Skin of body (tissue), 2 donors: ENCODE measurements around the gene SOD3.

DNA sequence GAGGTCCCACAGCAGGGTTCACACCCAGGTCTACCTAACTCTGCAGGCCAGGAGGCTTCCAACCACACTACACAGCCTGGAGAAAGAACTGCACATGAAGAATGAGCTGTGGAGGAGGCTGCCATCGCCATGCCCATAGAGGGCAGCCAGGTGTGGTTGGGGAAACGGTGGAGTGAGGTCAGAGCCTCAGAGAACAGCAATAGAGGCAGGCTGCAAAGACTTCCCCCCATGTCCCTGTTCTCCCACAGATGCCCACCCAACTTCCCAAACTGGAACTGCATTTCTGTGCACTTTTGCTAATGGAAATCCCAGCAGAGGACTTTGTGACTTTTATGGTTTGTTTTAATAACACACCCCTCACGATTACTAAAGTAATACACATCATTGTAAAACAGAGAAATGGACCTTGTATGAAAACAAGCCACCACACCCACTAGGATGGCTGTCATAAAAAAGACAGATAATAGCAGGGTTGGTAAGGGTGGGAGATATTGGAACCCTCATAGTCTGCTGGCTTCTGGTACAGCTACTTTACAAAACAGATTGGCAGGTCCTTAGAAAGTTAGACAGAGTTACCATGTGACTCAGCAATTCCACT is 59.0 kb upstream of the PROM1 start:
- RAMPAGE, long total RNA = no peak

GRCh38 chr4:17232549-17233247 is 279.2 kb downstream of the QDPR start:
- RAMPAGE, long total RNA = no peak

DNA sequence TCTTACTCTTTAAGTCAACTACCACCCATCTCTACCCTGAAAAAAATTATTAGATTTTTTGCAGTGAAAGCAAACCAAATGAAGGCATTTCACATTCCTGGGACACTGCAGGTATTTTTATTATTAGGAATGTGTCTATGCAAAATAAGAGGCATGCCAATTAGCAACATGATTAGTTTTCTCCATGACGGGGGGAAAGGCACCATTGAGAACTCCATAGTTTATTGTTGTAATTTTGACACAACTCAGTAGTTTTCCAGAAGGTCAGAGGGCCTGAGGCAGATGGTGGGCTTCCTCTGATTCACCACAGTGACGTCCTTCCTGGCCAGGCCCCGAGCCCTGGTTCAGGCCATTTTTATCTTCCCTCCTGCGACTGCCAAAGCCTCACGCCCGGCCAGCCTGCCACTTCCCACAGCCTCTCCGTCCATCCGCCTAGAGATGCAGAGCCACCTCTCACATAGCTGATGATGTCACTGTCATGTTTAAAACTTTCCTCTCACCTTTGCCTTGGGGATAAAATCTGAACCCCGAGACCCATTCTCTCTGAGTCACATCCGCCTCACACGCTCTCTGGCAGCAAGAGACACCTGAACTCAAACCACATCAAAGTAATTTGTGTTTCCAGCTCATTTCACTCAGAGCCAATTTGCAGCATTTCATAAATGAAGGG is 175.5 kb downstream of the QDPR start:
- RAMPAGE, long total RNA = no peak

DNA sequence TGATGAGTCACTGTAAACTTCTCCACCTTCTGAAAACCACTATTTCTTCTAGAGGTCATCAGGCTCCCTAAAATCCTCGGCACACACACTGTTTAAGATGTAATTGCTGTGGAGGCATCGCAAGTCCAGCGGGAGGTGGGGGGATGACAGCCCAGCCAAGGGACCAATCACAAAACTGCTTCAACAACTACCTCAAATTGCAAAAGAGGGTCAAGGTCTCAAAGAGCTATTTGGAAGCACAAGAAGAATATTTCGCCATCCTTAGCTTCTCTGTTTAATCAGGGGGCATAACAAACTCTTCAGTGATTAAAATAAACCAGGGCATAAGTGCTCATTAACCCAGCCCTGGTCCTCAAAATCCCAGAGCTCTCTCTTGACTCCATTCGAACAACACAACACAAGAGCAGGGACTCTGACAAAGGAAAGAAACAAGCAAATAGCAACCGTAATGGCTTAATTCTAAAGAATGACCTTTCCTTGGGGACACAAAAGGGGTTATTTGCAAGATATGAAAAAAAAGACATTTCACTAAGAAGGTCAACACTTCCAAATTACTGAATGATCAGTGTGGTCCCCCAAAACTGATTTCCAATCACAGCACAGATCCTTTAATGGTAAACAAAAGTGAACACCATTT is 13.7 kb downstream of the QDPR start:
- RAMPAGE, long total RNA = no peak

- RAMPAGE, long total RNA = no peak
These were observed 389.8 kb downstream of the PACRGL start for GRCh38 chr4:21089918-21090614.

GRCh38 chr4:21121956-21122395 is 421.7 kb downstream of the PACRGL start:
- RAMPAGE, long total RNA = no peak

DNA sequence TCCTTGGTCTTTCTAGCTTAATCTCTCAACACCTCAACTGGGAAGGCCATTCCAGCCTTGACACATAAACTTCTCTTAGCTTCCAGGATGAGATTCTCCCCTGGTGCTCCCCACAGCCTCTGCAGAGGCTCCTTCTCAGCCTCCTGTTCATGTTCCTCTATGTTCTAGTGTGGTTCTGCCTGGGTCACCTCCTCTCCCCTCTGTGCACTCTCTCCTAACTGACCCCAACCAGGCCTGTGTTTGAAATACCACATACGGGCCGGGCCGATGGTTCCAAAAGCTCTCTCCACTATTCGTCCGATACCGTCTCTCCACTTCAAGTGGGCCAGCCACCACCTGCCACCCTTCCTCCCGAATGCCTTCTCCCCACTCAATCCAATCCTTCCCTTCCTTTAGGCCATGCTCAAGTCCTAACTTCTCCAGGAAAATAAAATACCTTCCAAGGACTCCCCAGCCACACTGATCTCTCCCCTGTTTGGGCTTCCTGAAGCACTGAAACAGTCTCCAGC is 5.5 kb downstream of the ADGRA3 start:
- RAMPAGE, long total RNA = no peak

GRCh38 chr4:22634497-22634989 is 118.7 kb upstream of the ADGRA3 start:
- RAMPAGE, long total RNA = no peak

- RAMPAGE, long total RNA = no peak
These were observed 11.8 kb downstream of the PPARGC1A start for GRCh38 chr4:23877572-23878977.

GRCh38 chr4:23903888-23904673 is 14.2 kb upstream of the PPARGC1A start:
- RAMPAGE, long total RNA = no peak

GRCh38 chr4:24007873-24008382 is 118.1 kb upstream of the PPARGC1A start:
- RAMPAGE, long total RNA = no peak

GRCh38 chr4:24057939-24058556 is 168.2 kb upstream of the PPARGC1A start:
- RAMPAGE, long total RNA = no peak

DNA sequence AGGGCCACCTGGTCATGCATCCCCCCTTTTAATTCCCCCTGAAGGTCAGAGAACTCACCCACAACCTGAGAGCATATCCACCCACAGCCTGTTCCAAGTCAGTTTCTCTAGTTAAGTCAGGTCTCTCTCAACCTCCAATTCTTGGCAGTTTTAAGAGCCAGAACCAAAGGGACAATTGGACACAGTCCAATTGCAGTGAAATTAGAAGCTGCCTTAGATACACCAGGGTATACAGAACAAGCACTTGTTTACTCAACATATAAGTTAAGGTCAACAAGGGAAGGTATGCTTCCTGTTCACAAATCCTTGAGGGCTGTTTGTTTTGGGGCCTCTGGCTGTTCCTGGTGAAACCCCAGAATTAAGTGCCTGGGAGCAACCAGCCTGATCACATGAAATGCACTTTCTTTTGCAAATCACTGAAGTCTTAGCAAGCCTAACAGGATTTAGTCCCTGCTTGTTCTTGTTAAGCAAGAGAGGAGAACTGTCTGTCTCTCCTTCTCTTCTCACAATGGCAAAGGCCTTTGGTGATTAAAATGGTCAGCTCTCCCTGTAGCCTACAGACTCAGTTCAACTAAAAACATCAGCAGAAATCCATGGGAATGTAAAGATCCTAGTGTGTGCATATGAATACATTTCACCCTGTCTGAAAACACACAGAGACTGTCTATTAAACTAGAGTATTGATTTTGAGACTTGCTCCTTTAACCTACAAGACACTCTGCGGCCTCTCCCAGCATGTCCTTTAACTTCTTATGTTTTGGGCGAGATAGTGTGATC is 248.5 kb upstream of the PPARGC1A start:
- RAMPAGE, long total RNA = no peak

DNA sequence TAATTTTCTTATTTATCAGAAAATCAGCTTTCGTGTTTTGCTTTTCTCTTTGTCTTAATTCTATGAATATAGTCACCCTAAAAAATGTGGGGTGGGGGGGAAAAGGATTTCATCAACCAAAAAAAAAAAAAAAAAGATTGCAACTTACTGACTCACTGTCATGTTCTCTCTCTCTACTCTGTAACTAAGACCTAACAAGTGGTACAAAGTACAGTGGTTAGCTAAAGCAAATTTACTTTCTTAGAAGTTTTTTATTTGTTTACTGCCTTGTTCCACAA is 271.9 kb downstream of the DHX15 start:
- RAMPAGE, long total RNA = no peak

DNA sequence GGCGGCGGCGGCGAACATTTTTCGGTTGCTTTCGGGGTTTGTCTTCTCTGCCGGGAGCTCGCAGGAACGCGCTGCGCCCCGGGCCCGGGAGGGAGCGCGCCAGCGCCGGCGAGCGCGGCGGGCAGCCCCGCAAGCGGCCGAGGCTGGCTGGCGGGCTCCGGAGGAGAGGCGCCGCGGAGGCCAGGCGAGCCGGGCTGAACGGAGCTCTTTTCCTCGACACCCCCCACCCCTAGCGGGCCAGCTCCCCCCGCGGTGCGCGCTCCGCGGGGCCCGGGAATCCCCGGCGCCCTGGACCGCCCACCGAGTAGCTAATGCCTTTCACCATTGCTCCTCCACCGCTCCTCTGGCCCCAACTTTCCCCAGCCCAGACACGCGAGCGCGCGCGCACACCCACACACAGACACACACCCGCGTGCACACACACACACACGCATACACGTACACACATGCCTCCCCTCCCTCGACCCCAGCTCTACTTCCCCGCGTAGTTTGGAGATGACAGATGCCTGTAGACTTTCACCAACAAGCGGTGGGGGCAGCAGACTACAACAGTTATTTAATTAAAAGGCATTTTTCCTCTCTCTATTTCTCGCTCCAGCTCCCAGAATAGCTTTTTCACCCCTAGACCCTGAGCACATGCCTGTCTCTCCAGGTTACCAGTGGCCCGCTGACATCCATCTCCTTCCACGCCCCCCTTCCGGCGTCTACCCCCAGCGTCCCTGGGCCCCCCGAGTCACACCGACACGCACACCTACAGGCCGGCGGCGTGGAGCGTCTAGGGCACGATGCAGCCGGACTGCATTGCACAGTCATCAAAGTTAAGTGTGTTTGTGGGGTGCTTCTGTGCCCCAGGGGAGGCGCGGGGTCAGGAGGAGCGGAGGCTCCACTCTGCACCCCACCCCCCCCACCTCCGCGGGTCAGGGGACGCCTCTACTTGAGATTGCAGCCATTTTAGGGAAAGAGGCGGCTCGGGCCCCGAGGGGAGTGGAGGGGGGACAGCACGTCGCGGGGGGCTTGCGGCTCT is 113.1 kb downstream of the DHX15 start:
- RAMPAGE, long total RNA = no peak

DNA sequence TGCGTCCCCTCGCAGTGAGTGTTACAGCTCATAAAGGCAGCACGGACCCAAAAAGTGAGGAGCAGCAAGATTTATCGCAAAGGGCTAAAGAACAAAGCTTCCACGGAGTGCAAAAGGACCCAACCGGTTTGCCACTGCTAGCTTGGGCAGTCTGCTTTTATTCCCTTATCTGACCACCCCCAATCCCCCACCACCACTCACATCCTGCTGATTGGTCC is 14.3 kb upstream of the DHX15 start:
- RAMPAGE, long total RNA = no peak

DNA sequence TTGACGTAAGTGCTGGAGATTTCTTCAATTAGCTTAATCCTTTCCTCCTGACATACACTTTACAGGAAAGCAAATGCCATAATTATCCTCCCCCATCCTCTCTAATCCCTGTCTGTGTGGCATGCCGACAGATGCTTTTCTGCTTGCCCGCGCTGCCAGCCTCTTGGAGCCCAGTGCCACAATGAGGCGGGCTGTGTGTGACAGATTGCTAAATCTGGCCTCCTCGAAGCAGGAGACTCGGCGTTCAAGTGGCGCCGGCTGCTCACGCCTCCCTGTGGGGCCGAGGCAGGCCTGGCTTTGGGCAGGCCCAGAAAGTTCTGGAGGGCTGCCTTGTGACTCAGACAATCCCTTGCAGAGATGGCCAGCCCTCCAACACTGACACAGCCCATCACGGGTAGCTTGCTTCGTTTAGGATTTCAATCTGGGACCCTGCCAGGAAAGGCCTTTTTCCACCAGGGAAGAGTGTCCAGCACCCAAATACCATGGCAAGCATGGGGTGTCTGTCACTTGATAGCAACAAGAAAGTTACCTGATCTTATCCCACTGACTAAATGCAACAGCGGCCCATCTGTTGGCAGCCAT is 64.8 kb upstream of the SOD3 start:
- RAMPAGE, long total RNA = no peak

DNA sequence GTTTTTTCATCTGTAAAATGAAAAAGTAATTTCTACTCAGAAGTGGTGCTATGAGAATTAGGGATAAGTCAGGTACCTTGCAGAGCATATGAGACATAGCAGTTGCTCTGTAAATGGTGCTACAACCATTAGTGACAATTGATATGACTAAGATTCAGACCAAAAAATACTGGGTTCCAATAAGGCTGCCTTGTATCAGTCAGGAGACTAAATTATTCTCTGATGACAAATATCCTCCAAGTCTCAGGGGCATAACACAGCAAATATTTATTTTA is 42.1 kb upstream of the SOD3 start:
- RAMPAGE, long total RNA = no peak

GRCh38 chr4:24795262-24796029 is at the start of gene SOD3:
Gene SOD3 (plus strand): TSS chr4:24795573.
- RAMPAGE, long total RNA = no peak

DNA sequence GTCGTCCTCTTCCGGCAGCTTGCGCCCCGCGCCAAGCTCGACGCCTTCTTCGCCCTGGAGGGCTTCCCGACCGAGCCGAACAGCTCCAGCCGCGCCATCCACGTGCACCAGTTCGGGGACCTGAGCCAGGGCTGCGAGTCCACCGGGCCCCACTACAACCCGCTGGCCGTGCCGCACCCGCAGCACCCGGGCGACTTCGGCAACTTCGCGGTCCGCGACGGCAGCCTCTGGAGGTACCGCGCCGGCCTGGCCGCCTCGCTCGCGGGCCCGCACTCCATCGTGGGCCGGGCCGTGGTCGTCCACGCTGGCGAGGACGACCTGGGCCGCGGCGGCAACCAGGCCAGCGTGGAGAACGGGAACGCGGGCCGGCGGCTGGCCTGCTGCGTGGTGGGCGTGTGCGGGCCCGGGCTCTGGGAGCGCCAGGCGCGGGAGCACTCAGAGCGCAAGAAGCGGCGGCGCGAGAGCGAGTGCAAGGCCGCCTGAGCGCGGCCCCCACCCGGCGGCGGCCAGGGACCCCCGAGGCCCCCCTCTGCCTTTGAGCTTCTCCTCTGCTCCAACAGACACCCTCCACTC is 4.5 kb downstream of the SOD3 start:
- RAMPAGE, long total RNA = no peak